LHCN-M2 (cell line): ENCODE measurements around a stretch of chr1.

GRCh38 chr1:54581538-54582146, 33.6 kb downstream of the ACOT11 start:
- RAMPAGE, long total RNA: no peak

- RAMPAGE, long total RNA: no peak
These were observed 33.1 kb downstream of the FAM151A start for GRCh38 chr1:54590144-54590794.

DNA sequence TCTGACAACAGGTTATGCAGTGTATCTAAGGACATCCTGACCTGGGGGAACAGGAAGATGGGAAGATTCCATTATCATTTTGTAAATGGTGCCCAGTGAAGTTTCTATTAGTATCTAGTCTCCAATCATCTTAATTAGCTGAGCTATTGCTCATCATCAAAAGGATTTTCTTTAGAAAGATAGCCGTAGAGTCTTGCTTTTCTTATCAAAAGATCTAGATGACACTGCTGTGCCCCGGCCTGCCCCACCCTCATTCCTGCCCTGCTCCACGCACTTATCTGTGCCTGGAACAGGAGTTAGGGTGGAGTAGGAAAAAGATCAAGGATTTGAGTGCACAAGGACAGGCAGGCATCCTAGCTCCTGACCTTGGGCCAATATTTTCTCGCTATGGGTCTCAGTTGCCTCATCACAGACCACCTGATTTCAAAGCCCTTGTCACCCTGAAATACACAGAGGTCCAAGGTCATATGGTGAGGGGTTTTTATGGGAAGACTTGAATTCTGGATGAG, 456 bp upstream of the MROH7 start:
- RAMPAGE, long total RNA: no peak

GRCh38 chr1:54780898-54781749, 16.8 kb upstream of the PARS2 start:
- RAMPAGE, long total RNA: no peak

- RAMPAGE, long total RNA: no peak
These were observed 10.4 kb downstream of the TTC22 start for GRCh38 chr1:54790643-54791124.

DNA sequence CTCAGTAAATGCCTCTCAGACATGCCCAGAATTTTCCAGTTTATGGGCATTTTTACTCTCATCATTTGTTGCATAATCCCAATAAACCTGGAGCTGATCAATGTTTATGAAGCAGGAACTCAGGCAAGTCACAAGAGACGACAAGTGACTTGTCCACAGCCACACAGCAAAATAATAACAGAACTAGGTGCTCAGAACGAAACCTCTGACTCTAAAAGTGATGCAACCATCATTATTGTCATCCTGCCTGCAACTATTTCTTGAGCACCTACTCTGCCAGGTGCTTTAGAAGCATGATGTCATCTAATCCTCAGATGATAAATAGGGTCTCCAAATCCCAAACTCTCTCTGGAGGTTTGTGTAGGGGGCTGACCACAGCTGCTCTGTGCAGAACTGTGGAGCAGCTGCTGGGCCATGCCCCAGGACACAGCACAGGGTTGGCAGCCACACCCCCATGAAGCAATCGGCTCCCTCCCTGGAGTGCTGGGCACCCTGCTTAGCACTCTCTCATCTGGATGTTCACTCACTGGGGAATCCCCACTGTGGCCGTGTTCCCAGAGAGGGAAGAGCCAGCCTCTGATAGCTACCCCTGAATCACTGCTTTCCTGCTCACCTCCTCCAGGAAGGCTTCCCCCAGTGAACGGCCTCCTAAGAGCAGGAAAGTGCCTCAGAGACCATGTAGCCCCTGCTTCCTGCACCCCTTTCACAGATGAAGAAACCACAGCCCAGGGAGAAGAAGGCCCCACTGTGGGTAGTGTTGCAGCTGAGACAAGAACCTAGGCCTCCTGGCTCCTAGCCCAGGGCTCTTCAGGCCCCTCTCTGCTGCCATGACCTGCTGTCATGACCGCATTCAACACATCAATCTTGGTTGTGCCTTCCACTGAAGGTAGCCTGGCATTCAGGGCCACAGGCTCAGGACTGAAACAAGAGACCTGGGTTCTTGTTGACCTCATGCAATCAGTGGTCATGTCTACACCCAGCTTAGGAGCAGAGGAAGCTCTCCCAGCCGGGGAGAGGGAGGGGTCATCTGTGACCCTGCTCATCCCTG, 2.1 kb downstream of the TTC22 start:
- RAMPAGE, long total RNA: no peak

DNA sequence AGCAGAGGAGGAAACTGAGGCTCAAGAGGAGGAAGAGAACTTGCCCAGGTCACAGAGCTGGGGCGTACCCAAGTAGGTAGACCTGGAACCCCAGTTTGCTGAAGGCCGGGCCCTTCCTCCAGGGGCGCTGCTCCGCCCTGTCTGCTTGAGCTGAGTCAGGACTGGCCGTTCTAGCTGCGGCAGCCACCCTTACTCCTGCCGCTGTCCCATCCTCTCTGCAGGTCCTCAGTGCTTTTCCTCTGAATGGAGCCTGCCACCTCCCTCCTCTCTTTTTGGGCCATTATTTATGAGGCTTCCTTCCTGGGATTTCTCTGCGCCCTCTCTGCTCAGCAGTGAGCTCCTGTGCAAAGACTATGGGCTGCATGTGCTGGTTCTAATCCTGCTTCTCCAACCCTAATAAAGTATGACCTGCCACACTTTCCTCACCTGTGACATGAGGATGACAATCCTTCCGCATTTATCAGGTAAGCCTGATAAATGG, 404 bp upstream of the TTC22 start:
- RAMPAGE, long total RNA: no peak

DNA sequence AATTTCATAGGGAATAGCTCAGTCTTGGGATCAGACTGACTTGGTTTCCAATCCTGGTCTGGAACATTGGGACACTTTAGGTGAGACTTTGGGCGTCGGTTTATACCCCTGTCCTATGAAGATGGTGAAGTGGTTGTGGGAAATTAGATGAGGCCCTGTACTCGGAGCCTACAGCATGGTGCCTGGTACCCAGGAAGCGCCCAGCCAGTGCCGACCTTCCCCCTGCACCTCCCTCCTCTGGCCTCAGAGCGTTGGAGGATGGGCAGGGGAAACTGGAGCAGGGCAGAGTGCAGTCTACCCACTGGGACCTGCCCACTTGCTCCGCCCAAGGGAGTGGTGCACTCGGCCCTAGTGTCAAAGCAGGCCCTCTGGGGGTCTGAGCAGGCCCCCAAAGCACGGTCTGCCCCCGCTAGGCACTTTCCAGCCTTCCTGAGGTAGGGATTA, 8.2 kb downstream of the LEXM start:
- RAMPAGE, long total RNA: no peak

- RAMPAGE, long total RNA: no peak
These were observed 40.4 kb upstream of the DHCR24 start for GRCh38 chr1:54927289-54927852.

DNA sequence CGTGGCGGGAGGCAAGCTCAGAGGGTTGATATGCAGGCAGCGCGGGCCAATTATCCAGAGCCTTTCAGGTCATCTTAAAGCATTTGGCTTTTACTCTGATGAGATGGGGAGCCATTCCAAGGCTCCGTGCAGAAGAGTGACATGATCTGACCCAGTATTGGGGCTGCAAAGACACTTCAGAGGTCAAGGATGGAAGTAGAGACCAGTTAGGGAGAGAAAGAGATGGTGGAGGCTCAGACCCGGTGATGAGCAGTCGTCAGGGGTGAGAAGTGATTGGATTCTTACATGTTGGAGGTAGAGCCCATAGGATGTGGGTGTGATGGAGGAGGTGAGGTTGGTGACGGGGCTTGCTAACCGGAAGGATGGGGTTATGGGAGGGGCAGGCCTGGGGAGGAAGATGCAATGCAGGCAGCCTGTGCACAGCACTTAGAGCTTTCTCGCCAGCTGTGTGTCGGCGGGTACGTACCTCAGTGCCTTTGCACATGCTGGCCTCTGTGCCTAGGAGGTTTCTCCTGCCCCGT, 3.0 kb upstream of the BSND start:
- RAMPAGE, long total RNA: no peak

DNA sequence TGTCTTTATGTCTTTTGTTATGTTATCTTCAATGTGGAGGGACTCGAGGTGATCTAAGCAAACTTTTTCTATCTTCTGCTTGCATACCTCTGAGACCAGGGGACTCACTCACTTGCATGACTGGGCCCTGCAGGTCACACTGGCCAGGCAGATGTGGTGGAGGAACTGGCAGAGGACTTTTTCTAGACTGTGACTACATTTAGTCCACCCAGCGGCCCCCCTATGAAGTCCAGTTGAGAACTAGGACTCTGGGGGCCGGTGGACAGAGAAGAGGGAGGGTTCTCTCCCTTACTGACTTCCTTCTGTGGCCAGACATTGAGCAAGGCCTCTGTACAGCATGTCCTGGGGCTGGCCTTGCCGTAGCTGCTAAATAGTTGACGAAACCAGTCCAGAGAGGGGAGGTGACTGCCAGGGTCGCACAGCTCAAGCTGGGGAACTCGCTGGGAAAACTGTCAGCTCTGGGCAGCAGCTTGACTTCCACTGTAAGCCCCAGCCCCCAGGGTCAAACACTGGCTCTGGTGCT, 13.8 kb downstream of the PCSK9 start:
- RAMPAGE, long total RNA: no peak

GRCh38 chr1:55211569-55212450, 3.4 kb downstream of the USP24 start:
- RAMPAGE, long total RNA: no peak

DNA sequence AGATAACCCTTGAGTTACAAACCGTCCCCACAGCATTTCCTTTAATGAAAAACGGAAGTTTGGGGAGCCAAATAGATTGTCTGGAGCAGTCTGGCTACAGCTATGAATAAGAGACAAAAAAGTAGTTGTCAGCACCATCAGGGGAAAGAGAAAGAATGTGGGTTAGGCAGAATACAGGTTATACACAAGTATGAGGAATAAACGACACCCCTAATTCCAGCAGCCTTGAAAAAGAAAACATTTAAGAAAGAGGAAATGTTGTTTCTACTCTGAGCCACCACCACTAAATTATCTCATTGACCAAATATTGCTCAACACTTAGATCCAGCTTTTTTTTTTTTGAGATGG, 29.4 kb upstream of the USP24 start:
- RAMPAGE, long total RNA: no peak

GRCh38 chr1:55429305-55429644, 214.1 kb upstream of the USP24 start:
- RAMPAGE, long total RNA: no peak

GRCh38 chr1:55575927-55576522, 360.9 kb upstream of the USP24 start:
- RAMPAGE, long total RNA: no peak

- RAMPAGE, long total RNA: no peak
These were observed 439.6 kb upstream of the USP24 start for GRCh38 chr1:55654699-55655131.

DNA sequence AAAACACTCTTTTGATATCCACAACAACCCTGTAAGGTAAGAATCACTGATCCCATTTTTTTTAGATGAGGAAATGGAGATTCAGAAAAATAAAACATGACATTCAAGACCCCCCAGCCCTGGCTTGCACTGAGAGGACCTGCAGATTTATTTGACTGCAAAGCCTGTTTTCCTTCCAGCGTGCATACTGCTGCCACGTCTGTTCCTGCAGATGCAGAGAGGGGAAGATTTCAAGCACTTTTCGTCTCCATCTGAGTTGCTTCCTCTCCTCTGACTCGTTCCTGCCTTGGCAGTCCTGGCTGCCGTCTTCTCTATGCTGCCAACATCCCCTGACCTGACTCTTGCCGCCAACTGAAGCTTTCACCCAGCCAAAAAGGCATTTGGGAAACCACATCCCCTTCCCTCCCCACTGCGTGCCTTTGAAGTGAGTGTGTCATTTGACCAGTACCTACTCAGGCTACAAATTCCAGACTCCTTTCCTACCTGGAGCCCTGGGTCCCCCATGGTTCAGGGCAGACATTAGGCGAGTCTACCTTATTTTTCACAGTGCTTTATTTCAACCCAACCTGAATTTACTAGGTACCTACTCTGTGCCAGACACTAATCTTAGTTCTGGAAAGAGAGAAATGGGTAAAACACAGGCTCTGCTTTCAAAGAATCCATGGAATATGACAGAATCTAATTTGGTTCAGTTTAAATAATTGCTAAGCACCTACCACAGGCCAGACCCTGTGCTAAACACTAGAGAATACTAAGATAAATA, 202.7 kb downstream of the PLPP3 start:
- RAMPAGE, long total RNA: no peak

DNA sequence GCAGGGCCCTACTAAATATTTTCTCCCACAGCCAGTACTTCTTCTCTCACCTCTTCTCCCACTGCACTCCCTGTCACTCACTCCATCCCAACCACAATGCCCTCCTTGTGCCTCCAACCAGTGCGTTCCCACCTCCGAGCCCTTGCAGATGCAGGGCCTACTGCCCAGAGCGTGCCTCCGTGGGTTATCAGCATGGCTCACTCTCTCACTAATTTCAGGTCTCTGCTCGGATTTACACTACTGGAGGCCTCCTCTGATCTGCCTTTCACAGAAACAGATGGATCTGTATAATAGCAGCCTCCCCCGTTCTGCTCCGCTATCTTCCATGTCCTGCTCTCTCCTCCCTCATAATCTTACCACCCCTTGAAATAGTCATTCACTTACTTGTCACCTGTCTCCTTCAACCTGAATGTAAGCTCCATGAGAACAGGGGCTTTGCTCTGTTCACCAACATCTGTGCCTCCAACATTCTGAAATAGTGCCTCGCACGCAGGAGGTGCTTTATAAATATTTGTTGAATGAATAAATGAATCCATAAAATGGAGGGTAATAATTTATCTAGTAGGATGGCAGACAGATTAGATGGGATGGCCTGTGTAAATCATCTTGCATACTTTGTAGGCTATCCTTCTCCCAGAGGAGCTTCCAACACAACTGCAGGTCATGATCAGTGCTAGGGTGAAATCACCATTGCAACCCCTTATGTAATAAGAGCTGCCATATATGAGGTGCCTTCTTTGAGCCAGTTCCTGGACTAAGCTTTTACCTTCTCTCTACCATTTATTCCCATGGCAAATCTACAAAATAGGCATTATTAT, 195.0 kb downstream of the PLPP3 start:
- RAMPAGE, long total RNA: no peak

- RAMPAGE, long total RNA: no peak
These were observed 165.9 kb downstream of the PLPP3 start for GRCh38 chr1:56413286-56414129.

DNA sequence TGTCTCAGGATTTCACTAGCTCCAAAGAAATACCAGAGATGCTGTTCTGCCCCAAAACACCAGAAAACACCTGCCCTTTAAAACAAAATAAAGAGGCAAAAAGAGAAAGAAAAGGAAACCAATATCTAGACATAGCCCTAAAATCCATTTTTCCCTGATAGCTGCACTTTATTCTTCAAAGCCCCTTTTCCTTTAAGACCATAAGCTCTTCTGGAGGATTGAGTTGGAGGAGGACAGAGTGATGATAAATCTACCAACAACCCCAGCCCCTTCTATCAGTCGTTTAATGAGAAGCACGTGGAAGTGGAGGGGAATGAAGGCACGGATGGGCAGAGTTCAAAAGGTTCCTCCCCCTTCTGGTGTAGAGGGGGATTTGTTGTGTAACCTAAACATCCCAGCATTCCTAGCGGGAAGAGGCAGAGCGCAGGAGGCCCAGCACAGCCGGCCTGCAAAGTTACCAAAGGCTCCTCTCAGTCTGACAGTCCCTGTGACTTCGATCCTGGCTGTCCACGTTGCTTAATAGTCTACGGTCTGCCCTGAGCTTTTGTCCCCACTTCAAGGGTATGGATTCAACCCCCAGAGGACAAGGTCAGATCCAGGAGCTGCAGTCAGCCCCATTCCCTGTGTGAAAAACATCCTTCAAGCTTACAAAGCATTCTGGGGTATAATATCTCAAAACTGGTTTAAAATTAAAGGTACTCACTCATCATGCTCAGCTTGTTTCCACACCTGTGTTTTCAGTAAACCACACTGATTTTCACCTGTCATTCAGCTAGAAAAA, 118.1 kb downstream of the PLPP3 start:
- RAMPAGE, long total RNA: no peak